ENCODE measurements around the gene KCNQ1.

DNA sequence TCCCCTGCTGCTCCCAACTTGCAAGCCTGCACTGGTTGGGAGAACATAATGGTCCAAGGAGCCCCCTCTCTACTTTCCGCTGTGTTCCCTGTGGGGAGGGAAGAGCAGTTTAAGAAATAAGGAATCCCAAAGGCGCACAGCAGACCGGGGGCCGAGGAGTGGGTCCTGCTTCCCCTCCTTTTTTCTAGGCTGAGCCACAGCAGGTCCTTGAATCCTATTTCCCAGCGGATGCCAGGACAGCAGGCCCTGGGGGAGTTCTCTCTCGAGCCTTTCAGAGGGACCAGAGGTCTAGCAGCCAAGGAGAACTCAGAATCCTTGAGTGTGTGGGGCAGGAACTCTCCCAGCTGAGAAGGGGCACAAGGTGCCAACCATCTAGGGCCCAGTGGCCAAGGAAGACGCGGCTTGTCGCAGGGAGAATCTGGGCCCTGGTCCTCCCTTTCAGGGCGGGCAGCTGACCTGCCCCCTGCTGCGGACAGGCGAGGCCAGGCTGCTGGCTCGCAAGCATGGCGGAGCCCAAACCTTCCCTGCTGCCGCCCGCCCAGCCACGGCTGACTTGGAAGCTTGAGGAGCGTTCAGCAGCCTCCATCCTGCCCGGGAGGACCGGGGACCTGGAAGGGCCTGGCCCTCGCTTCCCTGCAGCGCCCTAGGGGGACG lies 1.1 kb upstream of the TSSC4 start:
- PRO-cap, 2 experiments, result peak in 1 of 2 experiments; most common plus-strand start position 479 of the sequence (in 1)
- RAMPAGE, long total RNA, 4 experiments, result no peak in any of the 4 experiments

DNA sequence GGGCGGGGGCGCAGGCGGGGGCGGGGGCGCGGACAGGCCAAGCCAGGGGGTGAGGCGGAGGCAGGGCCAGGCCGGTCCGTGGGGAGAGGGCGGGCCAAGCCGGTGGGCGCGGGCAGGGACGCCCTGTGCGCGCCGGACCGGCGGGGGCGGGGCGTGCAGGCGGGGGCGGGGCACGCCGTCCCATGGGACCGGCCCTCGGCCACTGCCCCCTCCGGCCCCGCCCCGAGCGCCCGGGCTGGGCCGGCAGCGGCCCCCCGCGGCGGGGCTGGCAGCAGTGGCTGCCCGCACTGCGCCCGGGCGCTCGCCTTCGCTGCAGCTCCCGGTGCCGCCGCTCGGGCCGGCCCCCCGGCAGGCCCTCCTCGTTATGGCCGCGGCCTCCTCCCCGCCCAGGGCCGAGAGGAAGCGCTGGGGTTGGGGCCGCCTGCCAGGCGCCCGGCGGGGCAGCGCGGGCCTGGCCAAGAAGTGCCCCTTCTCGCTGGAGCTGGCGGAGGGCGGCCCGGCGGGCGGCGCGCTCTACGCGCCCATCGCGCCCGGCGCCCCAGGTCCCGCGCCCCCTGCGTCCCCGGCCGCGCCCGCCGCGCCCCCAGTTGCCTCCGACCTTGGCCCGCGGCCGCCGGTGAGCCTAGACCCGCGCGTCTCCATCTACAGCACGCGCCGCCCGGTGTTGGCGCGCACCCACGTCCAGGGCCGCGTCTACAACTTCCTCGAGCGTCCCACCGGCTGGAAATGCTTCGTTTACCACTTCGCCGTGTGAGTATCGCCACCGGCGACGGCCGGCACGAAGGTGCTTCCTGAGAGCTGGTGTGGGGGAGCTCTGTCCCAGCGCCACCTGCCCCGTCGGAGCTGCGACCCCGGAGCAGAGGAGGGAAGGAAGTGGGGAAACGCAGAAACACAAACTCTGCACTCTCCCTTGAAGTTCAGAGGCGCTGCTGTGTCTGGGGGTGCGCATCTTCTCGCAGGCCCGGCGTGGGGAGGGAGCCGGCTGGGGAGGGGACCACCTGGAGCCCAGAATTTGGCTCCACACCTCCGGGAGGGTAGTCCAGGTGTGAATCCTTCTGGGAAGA lies at the start of gene KCNQ1:
Gene KCNQ1, plus strand, starts transcription at position 274 of the 1,064 bp plus-strand sequence.
- PRO-cap, 2 experiments, result peak in 2 of 2 experiments; most common plus-strand start position 274 of the sequence (in 2)
- RAMPAGE, long total RNA, 4 experiments, result no peak in any of the 4 experiments

- PRO-cap, 2 experiments, result no peak in any of the 2 experiments
- RAMPAGE, long total RNA, 4 experiments, result no peak in any of the 4 experiments
Observed at GRCh38 chr11:2460569-2461076, 15.8 kb downstream of the KCNQ1 start.

- PRO-cap, 2 experiments, result no peak in any of the 2 experiments
- RAMPAGE, long total RNA, 4 experiments, result no peak in any of the 4 experiments
Observed at GRCh38 chr11:2533623-2534222, 88.9 kb downstream of the KCNQ1 start.

GRCh38 chr11:2649038-2649559 lies 204.3 kb downstream of the KCNQ1 start:
- PRO-cap, 2 experiments, result no peak in any of the 2 experiments
- RAMPAGE, long total RNA, 4 experiments, result no peak in any of the 4 experiments

GRCh38 chr11:2652338-2653370 lies 207.8 kb downstream of the KCNQ1 start:
- PRO-cap, 2 experiments, result no peak in any of the 2 experiments
- RAMPAGE, long total RNA, 4 experiments, result no peak in any of the 4 experiments

DNA sequence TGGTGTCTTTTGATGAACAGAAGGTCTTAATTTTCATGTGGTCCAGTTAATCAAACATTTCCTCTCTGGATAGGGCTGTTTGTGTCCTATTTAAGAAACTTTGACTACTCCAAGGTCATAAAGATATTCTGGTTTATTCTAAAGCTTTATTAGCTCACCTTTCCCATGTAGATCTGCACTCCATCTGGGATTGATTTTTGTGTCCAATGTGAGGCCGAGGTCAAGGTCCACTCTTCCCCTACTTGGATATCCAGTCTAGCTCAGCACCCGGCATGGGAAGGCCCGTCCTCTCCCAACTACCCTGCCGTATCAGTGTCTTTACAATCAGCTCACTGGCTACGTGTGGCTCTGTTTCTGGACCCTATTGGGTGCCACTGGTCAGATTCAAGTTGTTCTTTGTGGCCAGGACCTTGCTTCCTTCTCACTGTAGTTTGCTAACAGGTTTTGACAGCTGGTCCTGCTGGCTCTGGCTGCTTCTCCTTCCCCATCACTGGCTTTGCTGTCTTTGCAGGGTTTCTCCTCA lies 216.7 kb downstream of the CDKN1C start:
- PRO-cap, 2 experiments, result no peak in any of the 2 experiments
- RAMPAGE, long total RNA, 4 experiments, result no peak in any of the 4 experiments

DNA sequence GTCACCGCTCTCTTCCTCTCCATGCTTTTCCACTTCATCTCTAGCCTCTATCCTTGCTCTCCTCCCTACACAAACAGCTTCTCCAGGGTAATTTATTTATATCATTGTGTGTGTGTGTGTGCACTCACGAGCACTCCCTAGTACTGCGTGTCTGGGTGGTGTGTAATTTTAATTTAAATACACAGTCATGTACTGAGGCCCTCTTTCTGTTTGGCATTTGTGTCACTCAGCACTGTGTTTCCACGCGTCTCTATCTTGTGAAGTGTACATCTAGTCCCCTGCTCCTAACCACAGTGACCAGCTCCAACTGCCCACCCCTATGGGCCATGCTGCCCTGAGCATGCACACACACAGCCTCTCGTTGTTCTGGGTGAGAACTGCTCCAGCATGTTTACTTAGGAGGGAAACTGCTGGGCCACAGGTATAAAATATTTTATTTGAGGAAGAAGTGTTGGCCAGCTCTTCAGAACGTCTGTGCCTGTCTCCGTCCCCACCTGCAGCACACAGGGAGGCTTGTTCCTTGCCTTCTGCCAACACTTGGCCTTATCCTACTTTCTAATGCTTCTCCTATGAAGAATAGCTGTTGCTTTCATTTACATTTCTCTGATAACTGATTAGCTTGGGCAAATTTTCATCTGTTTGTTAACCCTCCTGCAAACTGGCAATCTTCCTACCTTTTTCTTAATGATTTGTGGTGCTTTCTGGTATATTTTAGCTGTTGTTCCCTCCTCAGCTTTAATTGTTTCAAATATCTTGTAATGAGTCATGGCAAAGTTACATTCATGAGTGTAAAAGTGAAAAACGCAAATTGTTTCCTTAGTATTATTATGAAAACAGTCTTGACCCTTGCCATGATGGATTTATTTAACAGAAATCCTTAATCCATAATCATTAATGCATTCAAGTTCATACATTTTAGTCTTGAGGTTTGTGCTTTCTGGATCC lies 190.1 kb downstream of the CDKN1C start:
- PRO-cap, 2 experiments, result no peak in any of the 2 experiments
- RAMPAGE, long total RNA, 4 experiments, result start-site peak on the minus strand in 1 of 4 experiments, centred at position 291 of the sequence, 10 reads per replicate

DNA sequence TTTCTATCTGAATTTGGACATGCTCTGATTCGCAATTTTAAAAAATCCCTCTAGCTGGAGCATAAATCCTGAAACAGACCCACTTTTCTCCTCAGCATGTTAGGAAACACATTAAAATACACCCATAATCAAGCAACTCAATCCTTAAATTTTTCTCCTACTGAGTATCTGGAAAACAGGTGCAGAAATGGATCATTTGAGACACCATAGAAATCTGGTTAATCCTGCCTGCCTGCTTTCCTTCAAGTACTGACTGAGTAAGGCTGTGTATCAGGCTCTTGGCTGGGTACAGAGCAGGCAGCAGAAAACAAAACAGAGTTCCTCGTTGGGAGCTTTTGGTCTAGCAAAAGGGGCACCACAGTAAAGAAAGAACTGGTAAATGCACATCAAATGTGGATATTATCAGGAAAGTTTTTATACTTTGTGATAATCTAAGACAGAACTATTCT lies 187.7 kb downstream of the CDKN1C start:
- PRO-cap, 2 experiments, result no peak in any of the 2 experiments
- RAMPAGE, long total RNA, 4 experiments, result no peak in any of the 4 experiments

DNA sequence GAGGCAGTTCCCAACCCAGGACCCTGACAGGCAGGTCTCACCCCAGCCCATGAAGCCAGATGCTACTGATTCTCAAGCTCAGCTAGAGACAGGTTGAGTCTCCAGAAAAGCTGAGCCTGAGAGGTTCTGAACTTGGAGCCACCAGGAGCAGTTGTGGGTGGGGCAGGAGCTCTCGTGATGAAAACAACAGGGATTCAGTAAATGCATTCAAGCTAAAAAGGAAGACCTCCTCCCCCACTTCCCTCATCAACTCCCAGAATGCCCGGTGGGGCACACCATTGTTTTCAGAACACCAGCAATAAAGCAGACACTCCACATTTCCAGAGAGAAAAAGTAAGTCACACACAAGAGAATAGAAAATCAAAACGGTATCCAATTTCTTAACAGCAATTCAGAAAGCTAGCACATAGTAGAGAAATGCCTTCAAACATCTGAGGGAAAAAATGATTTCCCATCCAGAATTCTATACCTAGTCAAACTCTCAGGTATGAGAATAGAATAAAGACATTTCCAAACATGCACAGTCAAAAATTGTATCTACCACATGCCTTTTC lies 56.9 kb downstream of the CDKN1C start:
- PRO-cap, 2 experiments, result no peak in any of the 2 experiments
- RAMPAGE, long total RNA, 4 experiments, result no peak in any of the 4 experiments

GRCh38 chr11:2868082-2868604 lies 17.4 kb downstream of the CDKN1C start:
- PRO-cap, 2 experiments, result no peak in any of the 2 experiments
- RAMPAGE, long total RNA, 4 experiments, result no peak in any of the 4 experiments

GRCh38 chr11:2883065-2883407 lies 2.5 kb downstream of the CDKN1C start:
- PRO-cap, 2 experiments, result no peak in any of the 2 experiments
- RAMPAGE, long total RNA, 4 experiments, result no peak in any of the 4 experiments

DNA sequence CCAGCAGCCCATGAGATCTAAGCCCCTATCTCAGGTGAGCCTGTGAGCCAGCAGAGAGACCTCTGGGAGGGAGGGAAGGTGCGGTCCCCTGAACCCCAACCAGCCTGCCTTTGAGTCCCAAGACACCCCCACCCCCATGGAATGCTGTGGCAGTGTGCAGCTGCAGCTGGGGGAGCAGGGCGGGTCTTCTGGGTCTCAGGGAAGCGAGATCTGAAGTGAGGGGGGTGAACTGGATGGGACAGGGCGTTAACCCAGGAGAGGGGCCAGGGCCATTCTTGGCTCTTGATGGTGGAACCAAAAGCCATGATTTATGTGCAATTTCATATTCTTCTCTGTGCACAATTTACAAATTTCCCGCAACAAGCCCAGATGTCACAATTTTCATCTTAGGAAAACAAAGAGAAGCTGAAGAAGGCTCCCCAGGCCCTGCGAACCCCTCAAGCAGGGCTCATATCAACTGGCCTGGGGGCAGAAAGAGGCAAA lies 1.5 kb upstream of the CDKN1C start:
- PRO-cap, 2 experiments, result no peak in any of the 2 experiments
- RAMPAGE, long total RNA, 4 experiments, result no peak in any of the 4 experiments

- PRO-cap, 2 experiments, result no peak in any of the 2 experiments
- RAMPAGE, long total RNA, 4 experiments, result no peak in any of the 4 experiments
Observed at GRCh38 chr11:2943534-2944370, 14.5 kb upstream of the PHLDA2 start.

DNA sequence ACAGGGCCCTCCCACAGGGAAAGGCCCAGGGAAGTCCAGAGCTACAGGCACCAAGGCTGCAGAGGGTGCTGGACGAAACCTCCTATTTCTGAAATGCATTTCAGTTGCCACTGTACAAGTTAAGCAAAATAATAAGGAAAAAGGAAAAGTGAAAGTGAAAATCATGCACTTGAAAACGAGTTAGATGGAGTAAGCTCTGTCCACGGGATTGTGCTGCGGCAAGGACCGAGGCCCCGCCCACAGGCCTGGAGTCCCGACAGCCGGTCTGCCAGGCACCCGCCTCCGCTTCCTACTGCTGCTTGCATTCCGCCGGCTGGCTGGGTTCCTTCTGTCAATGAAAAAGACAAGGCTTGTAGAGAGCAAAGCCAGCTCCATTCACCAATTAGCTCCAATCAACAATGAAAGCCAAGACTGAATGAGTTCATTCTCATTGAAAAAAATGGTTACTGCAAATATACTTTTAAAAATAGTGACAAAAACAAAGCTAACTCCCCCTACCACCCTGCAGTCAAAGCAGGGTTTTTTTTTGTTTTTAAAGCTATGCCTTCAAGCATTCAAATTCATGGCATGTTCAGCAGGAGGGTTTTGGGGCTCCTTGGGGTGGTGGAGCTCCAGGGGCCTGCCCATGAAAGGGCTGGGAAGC lies 16.2 kb upstream of the PHLDA2 start:
- PRO-cap, 2 experiments, result no peak in any of the 2 experiments
- RAMPAGE, long total RNA, 4 experiments, result no peak in any of the 4 experiments

DNA sequence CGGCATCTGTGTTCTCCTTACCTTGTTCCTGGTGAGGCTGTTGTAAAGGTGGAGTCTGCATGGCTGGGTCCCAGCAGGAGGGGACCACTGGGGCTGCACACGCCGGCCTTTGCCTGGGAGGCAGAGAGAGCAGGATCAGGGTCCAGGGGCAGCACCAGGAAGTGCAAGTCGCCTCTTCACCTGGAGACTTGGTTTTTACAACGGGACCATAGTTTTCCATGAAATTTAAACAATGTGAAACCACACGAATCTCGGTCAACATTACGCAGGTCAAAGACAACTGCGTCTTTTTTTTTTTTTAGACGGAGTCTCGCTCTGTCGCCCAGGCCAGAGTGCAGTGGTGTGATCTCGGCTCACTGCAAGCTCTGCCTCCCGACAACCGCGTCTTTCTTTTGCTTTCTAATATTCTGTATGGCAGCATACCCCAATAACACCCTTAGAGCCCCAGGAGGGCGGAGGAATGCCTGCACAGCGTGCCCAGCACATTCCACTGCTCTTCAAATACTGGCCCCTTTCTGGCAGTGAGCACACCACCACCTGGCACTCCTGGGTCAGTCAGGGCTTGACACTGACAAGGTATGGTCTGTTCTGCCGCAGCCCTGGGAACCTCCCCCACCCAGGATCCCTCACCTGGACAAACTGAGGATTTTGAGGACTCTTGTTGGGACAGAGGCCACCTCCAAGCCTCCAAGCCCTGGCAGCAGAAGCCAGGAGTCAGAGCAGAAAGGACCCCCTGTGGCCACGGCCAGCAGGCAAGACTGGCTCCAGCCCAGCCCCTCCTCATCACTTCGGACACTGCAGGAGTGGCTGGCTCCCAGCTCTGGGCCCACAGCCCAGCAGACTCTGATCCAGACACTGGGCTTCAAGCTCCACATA lies 14.8 kb downstream of the CARS1 start:
- PRO-cap, 2 experiments, result no peak in any of the 2 experiments
- RAMPAGE, long total RNA, 4 experiments, result no peak in any of the 4 experiments

DNA sequence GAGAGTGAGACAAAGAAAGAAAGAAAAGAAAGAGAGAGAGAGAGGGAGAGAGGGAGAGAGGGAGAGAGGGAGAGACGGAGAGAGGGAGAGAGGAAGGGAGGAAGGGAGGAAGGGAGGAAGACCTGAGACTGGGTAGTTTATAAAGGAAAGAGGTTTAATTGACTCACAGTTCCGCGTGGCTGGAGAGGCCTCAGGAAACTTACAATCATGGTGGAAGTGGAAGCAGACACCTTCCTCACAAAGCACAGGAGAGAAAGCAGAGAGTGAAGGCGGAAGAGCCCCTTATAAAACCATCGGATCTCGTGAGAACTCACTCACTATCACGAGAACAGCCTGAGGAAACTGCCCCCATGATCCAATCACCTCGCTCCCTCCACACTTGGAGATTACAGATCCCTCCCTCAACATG lies 12.2 kb upstream of the CARS1 start:
- PRO-cap, 2 experiments, result no peak in any of the 2 experiments
- RAMPAGE, long total RNA, 4 experiments, result no peak in any of the 4 experiments

GRCh38 chr11:3090810-3091097 lies 33.5 kb upstream of the CARS1 start:
- PRO-cap, 2 experiments, result no peak in any of the 2 experiments
- RAMPAGE, long total RNA, 4 experiments, result no peak in any of the 4 experiments

GRCh38 chr11:3100133-3100668 lies 43.0 kb upstream of the CARS1 start:
- PRO-cap, 2 experiments, result no peak in any of the 2 experiments
- RAMPAGE, long total RNA, 4 experiments, result no peak in any of the 4 experiments

GRCh38 chr11:3107154-3107790 lies 50.0 kb upstream of the CARS1 start:
- PRO-cap, 2 experiments, result no peak in any of the 2 experiments
- RAMPAGE, long total RNA, 4 experiments, result start-site peak on the minus strand in 1 of 4 experiments, at chr11:3107083-3107901 at its widest, 17 reads per replicate

Data from upper lobe of left lung (tissue), 5 donors.